T47D (cell line): Measurements from ENCODE around the gene P2RY8.

DNA sequence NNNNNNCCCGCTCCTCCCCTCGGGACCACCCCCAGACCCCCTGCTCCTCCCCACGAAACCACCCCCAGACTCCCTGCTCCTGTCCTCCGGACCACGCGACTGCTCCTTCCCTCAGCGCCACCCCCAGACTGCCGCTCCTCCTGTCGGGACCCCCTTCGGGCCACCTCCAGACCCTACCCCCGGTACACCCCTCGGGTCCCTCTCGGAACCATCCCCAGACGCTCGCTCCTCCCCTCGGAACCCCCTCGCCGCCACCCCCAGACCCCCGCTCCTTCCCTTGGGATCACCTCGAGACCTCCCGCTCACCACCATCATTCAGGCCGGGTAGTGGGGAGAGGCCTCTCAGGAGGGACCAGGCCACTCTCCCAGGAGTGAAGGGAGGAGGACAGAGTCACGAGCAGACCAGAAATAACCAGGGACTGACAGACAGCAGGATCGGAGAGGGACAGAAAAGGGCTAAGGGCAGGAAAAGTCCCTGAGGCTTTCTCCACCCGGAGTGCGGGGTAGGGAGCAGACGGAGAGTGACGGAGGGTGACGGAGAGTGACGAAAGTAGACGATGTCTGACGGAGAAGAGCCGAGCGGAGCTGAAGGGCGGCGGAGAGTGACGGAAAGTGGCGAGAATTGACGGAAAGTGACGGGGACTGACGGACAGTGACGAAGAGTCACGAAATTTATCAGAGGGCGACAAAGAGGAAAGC lies 54.7 kb upstream of the PLCXD1 start:
- RRBS: no CpG with 5 or more reads among the region's 44 CpGs

GRCh38 chrX:282915-283921 lies 2.0 kb downstream of the PLCXD1 start:
- RRBS: 5% methylated on average over 3 of the region's 48 CpGs

DNA sequence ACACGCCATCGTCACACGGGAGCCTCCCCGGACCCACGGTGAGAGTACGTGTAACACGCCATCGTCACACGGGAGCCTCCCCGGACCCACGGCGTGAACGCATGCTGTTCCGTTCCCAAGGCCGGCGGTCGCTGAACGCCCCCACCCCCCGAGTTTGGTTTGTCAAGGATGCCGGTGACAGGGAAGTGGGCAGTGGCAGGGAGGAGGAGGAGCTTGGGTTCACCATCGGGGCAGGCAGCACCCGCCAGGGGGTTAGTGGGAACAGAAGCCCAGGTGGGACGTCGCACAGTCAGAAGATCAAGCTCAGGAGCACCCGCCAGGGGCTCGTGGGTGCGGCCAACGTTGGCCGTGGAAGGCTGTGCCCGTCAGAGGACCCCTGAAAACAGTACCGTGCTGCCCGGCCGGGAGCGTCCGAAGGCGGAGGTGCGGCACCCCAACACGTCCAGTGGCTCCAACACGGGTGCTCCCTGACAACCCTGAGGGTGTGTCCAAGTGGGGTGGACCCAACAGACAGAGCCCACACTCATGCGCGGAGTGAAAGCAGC lies 15.4 kb downstream of the PPP2R3B start:
- RRBS: 87% methylated on average over 16 of the region's 41 CpGs

DNA sequence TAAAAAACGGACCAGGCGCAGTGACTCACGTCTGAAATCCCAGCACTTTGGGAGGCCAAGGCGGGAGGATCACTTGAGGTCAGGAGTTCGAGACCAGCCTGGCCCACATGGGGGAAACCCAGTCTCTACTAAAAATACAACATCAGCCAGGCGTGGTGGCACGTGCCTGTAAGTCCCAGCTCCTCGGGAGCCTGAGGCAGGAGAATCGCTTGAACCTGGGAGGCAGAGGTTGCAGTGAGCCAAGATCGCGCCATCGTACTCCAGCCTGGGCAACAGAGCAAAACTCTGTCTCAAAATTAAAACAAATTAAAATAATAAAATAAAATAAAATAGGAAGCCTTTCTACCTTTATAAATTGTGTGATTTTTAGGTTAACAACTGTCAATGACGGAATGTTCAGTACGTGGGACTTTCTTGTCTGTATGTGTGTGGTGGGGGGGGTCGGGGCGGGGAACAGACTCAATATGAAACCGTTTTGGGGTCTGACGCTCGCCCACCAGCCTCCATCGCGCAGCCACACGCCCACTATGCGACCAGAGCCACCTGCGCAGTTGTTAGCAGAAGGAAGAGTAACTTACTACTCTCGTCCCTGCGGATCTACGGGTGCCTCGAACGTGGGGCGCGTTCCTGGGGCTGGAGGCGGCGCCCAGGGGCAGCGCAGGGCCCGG lies 783 bp downstream of the PPP2R3B start:
- RRBS: no CpG with 5 or more reads among the region's 35 CpGs

GRCh38 chrX:397526-398012 lies 10.9 kb upstream of the PPP2R3B start:
- RRBS: 23% methylated on average over 8 of the region's 21 CpGs

DNA sequence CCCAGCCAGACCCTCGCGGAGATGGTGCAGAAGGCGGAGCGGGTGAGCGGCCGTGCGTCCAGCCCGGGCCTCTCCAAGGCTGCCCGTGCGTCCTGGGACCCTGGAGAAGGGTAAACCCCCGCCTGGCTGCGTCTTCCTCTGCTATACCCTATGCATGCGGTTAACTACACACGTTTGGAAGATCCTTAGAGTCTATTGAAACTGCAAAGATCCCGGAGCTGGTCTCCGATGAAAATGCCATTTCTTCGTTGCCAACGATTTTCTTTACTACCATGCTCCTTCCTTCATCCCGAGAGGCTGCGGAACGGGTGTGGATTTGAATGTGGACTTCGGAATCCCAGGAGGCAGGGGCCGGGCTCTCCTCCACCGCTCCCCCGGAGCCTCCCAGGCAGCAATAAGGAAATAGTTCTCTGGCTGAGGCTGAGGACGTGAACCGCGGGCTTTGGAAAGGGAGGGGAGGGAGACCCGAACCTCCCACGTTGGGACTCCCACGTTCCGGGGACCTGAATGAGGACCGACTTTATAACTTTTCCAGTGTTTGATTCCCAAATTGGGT lies 14.3 kb downstream of the SHOX start:
- RRBS: 3% methylated on average over 12 of the region's 33 CpGs

GRCh38 chrX:670446-670885 lies 39.9 kb downstream of the SHOX start:
- RRBS: no CpG with 5 or more reads among the region's 13 CpGs

- RRBS: no CpG with 5 or more reads among the region's 2 CpGs
Measured at GRCh38 chrX:991289-991589, 221.2 kb downstream of the CRLF2 start.

DNA sequence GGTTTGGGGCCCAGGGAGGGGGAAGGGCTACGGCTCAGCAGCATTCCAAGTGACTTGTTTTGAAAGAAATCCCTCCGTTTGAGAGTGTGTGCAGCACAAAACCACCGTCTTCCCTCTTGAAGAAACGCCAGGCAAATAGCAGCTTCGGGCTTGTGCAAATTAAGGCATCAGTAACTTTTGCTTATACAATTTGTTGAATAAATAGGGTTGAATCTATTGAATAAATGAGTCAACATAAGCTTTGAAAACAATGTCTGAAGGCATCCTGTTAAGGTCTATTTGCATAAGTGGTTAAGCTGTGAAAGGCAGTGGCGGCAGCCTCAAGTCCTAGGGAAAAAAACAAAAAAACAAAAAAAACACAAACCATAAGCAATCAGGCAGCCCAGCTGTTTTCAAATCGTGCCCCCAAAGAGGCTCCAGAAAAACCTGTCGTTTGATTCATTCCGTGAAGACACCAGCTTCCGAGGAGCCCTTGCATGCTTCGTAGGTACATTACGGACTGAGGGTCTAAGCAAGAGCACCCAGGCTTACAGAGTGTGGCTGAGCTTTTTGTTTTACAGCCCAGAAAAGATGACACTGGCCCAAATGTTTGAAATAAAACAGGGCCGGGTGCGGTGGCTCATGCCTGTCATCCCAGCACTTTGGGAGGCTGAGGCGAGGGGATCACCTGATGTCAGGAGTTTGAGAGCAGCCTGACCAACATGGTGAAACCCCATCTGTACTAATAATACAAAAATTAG lies 103.7 kb downstream of the CRLF2 start:
- RRBS: no CpG with 5 or more reads among the region's 15 CpGs

DNA sequence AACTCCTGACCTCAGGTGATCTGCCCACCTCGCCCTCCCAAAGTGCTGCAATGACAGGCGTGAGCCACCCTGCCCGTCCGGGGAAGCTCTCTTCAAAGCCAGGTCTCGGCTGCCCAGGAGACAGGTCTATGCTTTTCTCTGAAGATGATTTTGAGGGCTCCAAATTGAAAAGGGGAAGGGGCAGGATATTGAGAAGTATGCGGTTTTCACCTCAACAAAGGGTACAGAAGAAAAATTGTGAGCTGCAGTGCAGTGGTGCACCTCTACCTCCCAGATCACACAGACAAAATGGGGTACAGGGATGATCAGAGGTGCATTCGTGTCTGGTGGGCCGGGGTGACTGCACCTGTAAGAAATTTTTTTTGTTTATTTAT lies 33.5 kb downstream of the CSF2RA start:
- RRBS: no CpG with 5 or more reads among the region's 8 CpGs

GRCh38 chrX:1403603-1404645 lies 12.0 kb upstream of the SLC25A6 start:
- RRBS: no CpG with 5 or more reads among the region's 9 CpGs

GRCh38 chrX:1481435-1482523 lies 29.1 kb upstream of the ASMTL start:
- RRBS: no CpG with 5 or more reads among the region's 28 CpGs

DNA sequence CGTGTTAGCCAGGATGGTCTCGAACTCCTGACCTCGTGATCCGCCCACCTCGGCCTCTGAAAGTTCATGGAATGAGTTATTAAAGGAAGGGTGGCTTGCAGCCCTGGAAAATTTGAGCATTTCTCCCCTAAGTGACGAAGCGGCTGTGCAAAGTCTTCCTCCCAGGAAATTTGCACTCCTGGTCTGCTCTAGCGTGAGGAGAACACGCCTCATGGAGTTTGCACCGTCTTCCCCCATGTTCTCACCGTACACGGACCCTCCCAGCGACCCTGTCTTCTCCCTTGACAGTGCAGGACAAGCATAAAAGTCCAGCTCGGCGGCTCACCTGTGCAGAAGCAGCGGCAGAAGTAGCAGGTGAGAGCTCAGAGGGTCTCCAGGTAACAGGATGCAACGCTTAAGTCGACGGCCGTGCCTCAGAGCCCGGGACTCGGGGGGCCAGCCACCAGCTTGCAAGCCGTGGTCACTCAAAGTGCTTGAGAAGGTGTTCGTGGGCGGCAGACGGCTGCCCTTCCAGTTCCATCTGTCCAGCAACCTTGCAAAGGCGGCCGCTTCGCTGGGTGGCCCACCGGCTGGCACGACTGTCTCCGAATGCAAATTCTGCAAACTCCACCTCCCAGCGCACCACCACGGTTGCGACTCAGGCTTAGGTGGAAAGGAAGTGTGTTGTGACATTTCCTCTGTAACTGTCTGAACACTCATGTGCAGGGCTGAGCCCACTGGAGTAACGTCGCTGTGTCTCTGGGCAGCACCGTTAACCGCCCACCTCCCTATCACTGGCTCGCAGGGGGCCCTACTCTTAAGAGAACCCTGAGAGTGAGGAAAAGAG lies at the start of gene P2RY8:
TSS of gene P2RY8 (minus strand) at position 590 of the 826 bp plus-strand sequence.
- RRBS: no CpG with 5 or more reads among the region's 40 CpGs

DNA sequence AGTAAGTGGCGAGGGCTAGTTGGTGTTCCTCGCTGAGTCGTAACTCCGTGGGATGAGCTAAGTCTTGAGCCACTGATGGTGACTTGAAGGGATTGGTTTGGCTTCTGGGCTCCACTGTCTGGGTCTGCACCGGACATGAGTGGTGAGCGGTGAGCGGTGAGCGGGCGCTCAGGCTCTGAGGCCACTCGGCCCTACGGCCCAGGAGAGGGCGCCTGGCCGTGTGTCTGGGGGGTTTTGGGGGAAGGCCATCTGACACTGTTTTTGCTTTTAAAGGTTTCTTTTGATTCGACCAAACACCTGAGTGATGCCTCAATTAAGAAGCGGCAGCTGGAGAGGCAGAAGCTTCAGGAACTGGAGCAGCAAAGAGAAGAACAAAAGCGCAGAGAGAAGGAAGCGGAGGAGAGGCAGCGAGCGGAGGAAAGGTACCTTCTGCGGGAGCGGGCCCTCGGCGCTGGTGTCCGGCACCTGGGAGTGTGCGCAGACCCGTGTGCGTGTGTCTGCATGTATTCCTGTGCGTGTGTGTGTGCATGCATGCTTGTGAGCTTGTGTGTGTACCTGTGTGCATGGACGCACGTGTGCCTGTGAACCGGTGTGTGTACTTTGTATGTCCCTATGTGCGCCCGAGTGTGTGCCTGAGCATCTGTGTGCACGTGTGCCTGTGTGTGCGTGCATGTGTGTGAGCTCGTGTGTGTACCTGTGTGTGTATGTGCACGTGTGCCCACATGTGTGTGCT lies 3.9 kb downstream of the AKAP17A start:
- RRBS: no CpG with 5 or more reads among the region's 37 CpGs

GRCh38 chrX:1886841-1887144 lies 271.9 kb downstream of the ASMT start:
- RRBS: no CpG with 5 or more reads among the region's 6 CpGs

DNA sequence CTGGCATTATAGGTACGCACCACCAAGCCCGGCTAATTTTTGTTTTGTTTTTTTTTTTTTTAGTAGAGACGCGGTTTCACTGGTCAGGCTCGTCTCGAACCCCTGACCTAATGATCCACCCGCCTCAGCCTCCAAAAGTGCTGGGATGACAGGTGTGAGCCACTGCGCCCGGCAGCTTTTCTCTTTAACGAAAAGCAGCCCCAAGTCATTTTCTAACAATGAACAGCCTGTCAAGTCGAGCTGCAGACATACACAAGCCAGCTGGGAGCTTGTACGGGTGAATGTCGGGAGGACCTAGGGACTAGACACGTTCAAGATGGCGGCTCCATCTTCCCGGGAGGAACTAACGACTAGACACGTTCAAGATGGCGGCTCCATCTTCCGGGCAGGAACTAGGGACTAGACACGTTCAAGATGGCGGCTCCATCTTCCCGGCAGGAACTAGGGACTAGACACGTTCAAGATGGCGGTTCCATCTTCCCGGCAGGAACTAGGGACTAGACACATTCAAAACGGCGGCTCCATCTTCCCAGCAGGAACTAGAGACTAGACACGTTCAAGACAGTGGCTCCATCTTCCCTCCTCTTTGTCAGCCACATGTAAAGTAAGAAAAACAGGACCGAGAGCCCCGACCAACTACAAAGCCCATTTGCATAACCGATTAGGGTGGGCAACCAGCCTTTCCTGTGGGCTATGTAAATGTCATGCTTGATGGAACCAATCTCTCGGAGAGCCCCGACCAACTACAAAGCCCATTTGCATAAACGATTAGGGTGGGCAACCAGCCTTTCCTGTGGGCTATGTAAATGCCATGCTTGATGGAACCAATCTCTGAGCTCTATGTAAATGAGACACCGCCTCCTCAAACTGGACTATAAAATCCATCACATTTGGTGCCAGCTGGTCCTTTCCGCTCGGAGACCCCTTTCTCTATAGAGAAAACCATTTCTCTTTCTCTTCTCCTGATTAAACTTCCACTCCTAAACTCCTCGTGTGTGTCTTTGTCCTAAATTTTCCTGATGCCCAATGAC lies 175.6 kb downstream of the DHRSX start:
- RRBS: 85% methylated on average over 3 of the region's 39 CpGs

DNA sequence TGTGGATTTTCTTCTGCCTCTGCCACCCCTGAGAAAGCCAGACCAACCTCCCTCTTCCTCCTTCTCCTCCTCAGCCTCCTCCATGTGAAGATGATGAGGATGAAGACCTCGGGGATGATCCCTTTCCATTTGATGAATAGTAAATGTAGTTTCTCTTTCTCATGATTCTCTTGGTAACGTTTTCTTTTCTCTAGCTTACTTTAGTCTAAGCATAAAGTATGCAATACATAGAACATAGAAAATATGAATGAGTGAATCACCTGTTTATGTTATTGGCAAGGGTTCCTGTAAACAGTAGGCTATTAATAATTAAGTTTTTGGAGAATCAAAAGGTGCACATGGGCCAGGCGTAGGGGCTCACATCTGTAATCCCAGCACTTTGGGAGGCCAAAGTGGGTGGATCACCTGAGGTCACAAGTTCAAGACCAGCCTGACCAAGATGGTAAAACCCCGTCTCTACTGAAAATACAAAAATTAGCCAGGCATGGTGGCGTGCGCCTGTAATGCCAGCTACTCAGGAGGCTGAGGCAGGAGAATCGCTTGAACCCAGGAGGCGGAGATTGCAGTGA lies 144.1 kb downstream of the DHRSX start:
- RRBS: no CpG with 5 or more reads among the region's 8 CpGs

DNA sequence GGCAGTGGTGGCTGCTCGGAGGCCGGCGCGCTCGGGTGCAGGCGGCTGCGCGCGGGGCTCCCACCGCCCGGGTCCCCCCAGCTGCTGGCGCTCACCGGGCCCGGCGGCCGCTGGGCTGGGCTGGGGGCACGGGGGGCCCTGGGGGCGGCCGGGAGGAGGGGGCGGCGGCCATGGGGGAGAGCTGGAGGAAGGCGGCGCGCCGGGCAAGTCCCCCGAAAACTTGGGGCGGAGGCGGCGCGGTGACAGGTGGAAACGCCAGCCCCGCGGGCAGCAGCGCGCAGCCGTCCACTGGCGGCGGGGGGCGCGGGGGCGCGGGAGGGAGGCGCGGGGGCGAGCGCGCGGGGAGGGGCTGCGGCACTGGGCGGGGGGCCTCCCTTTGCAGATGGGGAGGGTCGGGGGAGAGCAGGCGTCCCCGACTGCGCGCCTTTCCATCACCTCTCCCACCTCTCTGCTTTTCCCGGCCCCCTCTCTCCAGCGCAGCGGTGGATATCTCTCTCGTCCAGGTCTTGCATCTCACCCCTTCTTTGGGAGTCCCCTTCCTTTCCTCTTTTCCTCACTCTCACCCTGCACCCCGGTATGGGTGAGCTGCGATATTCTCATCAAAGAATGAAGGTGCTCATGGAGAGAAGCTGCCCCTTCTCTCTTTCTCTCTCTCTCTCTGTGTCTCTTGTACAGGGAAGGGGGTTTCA lies 83.7 kb upstream of the DHRSX start:
- RRBS: 54% methylated on average over 27 of the region's 61 CpGs

- RRBS: no CpG with 5 or more reads among the region's 9 CpGs
Measured at GRCh38 chrX:2651048-2651294, 40.1 kb upstream of the CD99 start.

GRCh38 chrX:2707276-2708130 lies 16.4 kb downstream of the CD99 start:
- RRBS: no CpG with 5 or more reads among the region's 17 CpGs